ENCODE measurements around the genes ZNF532 and RAX.

- CAGE, long polyA plus RNA, result no peak
- RRBS, result no CpG with 5 or more reads among the region's 1 CpG
Measured at GRCh38 chr18:58577351-58577748, 51.5 kb downstream of the ALPK2 start.

DNA sequence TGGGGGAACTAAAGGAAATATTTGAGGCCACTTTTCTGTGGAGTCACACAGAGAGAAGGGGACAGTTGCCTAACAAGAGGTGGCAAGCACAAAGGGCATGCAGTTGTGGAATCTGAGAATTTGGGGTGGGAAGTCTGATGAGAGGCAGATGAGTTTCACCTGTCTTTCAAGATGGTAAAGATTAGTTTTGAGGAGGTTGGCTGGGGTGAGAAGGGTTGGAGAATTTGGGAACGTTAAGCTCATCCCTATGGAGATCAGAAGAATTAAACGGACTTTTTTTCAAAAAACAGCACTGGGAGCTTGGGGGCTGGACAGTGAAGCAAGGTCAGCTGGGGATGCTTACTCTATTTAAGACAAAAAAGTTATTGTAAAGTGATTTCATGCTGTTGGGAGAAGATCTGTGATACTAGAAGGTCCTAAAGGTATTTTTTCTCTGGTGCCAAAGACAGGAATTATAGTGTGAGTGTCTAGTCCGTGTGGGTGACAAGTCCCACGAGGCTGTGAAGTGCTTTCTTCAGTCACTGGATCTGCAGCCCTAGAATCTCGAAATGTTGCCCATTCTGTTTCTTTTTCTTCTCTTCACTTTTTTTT lies 3.1 kb downstream of the MALT1 start:
- CAGE, long polyA plus RNA, result no peak
- RRBS, result no CpG with 5 or more reads among the region's 5 CpGs

- CAGE, long polyA plus RNA, result no peak
- RRBS, result no CpG with 5 or more reads among the region's 10 CpGs
Measured at GRCh38 chr18:58807740-58808175, 56.9 kb upstream of the ZNF532 start.

- CAGE, long polyA plus RNA, result no peak
- RRBS, result no CpG with 5 or more reads among the region's 5 CpGs
Measured at GRCh38 chr18:58827350-58827796, 37.3 kb upstream of the ZNF532 start.

DNA sequence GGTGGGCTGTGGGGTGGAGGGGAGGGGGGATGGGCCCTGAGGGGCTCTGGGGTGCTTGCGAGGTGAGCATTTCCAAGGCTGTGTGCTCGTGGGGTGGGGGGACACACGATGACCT lies 250 bp upstream of the ZNF532 start:
- CAGE, long polyA plus RNA, result no peak
- RRBS, result no CpG with 5 or more reads among the region's 3 CpGs

- CAGE, long polyA plus RNA, result no peak
- RRBS, result no CpG with 5 or more reads among the region's 4 CpGs
Measured at GRCh38 chr18:58864685-58865041, at the start of gene ZNF532. TSS of gene ZNF532 (plus strand) at chr18:58864877.

GRCh38 chr18:59273103-59273780 lies at the start of gene RAX:
TSS of gene RAX (minus strand) at chr18:59273454.
- CAGE, long polyA plus RNA, result no peak
- RRBS, result 4% methylated on average over 27 of the region's 61 CpGs

DNA sequence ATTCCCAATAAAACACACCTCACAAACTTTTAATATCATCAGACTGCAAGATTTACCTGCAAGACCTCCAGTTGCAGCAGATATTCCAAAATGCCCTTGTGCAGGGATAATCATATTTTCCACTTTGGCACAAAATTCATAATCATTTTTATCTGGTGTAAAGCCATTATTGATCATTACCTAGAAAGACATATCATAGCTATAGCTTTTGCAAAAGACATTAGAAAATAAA lies 10.1 kb downstream of the LMAN1 start:
- CAGE, long polyA plus RNA, result no peak

DNA sequence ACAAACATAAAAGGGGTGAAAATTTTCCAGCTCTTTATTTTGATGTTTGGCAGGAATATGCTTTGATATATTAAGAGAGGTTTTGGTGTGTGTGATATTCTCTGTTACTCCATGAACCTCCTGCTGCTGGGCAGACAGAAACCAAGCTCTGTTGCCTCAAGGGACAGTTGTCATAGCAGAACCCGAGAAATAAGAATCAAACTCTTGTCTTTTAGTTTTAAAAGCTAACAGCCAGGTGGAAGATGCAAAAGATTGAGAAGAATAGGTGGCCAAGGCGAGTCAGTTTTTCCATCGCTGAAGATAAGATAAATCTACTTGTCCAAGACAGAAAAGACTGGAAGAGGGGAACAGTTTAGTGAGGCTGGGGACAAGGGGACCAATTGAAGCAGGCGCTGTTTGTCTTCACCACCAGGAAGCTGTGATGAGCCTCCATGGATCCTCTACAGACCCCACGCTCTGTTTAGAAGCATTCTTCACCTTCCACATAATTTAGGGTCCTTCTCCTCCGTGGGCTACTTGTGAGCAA lies 23.8 kb downstream of the PMAIP1 start:
- CAGE, long polyA plus RNA, result no peak
- RRBS, result no CpG with 5 or more reads among the region's 6 CpGs

DNA sequence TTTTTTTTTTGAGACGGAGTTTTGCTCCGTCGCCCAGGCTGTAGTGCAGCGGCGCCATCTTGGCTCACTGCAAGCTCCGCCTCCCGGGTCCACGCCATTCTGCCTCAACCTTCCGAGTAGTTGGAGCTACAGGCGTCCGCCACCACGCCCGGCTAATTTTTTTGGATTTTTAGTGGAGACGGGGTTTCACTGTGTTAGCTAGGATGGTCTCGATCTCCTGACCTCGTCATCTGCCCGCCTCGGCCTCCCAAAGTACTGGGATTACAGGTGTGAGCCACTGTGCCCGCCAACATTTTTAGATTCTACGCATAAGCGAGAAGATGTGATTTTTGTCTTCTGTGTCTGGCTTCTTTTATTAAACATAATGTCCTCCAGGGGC lies 78.5 kb downstream of the MC4R start:
- CAGE, long polyA plus RNA, result no peak
- RRBS, result no CpG with 5 or more reads among the region's 21 CpGs

DNA sequence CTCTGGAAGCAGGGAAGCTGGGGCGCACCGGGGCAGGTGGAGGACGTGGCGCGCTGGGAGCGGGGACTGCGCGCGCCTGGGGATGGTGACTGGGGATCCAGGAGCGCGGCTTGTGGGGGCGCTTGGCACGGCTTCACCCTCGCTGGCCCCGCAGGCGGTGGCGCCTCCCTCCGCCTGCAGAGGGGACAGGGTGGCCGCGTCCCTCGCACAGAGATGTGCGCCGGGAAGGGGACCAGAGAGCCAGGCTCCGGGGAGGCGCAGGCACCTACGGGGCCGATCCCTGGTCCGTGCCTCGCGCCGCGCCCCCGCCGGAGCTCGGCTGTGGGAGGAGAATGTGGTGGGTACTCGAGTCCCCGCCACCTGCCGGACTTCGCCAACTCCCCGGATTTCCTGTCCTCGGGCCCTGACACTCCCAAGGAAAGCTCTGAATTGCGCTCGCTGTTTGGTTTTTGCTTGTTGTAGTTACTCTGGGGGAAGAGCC lies 871 bp downstream of the CDH20 start:
- CAGE, long polyA plus RNA, result no peak
- RRBS, result 2% methylated on average over 19 of the region's 43 CpGs

- CAGE, long polyA plus RNA, result no peak
- RRBS, result no CpG with 5 or more reads among the region's 2 CpGs
Measured at GRCh38 chr18:61651789-61652152, 241.0 kb downstream of the RNF152 start.

DNA sequence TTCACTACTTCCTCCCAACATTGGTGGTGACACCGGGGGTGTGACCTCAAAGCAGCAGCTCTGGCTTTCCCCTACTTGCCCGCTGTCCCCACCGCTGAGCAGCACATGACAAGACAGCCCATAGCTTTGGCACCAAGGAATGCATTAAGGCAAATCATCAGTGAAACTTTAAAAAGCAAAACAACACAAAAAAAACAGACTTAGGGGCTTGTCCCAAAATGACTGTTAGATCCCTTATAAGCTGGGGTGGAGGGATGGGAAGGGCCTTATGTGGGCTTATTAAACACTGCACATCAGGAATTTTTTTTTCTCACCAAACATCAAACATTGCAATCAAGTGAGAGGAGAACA lies 26.1 kb downstream of the RNF152 start:
- CAGE, long polyA plus RNA, result no peak
- RRBS, result no CpG with 5 or more reads among the region's 3 CpGs

GRCh38 chr18:61876980-61877645 lies 15.7 kb downstream of the RNF152 start:
- CAGE, long polyA plus RNA, result no peak
- RRBS, result no CpG with 5 or more reads among the region's 6 CpGs

GRCh38 chr18:62073643-62074339 lies 113.1 kb downstream of the PIGN start:
- CAGE, long polyA plus RNA, result no peak
- RRBS, result no CpG with 5 or more reads among the region's 2 CpGs

DNA sequence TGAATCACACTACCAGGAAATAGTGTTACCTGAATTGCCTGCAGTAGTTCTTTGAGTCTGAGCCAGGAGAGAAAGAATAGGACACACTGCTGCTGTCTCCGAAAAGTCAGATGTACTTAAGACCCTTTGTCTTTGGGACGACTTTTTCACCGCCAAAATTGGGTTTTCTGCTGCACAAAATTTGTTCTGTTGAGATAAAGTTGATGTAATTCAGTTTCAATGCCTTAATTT lies 1.2 kb downstream of the RELCH start:
- CAGE, long polyA plus RNA, result no peak
- RRBS, result no CpG with 5 or more reads among the region's 3 CpGs

DNA sequence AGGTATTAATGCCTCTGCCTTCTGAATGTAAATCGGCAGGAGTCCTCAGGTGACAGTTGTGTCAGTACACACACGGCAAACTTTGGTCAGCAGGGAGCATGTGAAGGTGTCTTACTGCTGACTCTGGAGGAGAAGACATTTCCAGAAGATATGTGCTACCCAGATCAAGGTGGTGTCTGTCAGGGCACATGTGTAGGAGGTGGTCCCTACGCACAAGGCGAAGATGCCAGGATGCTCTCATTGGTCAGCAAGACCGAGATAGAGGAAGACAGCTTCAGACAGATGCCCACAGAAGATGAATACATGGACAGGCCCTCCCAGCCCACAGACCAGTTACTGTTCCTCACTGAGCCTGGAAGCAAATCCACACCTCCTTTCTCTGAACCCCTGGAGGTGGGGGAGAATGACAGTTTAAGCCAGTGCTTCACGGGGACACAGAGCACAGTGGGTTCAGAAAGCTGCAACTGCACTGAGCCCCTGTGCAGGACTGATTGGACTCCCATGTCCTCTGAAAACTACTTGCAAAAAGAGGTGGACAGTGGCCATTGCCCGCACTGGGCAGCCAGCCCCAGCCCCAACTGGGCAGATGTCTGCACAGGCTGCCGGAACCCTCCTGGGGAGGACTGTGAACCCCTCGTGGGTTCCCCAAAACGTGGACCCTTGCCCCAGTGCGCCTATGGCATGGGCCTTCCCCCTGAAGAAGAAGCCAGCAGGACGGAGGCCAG lies 43.7 kb downstream of the TNFRSF11A start:
- CAGE, long polyA plus RNA, result no peak
- RRBS, result no CpG with 5 or more reads among the region's 12 CpGs

DNA sequence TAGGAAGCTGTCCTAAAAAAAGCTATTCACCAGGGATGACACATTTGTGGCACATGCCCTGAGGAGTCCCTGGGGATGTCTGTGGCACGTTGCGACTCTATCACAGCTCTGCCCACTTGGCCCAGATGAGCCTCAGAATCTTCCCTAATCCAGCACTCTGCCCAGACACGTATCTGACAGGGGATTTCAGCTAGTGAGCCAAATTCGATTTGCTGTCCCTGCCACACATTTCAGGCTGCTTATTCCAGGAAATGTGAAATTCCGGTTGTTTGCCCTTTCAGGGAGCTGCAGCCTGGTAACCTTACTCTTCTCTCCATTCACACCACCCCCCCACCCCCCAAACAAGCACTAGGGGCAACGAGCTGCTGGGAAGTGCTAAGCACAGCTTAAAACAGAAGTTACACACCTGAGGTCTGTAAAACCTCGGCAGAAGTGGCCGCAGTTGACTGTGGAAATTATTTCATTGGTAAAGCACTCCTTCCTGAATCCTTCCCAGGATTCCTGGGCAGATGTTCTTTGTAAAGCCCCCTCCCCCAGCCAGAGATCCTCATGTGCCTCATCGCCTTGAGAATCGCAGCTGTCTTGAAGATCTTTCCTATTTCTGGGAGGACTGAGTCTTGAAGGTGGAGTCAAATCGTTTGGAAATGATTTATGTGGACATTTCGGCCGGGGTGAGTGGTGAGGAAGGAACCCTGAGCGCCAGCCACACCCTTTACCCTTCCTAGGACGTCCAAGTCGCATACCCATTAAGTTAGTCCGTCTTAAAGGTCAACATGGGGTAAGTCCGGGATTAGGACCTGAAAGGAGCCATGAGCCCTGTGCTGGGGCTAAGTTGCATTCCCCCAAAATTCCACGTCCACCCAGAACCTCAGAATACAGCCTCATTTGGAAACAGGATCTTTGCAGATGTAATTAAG lies 85.0 kb upstream of the ZCCHC2 start:
- CAGE, long polyA plus RNA, result no peak
- RRBS, result no CpG with 5 or more reads among the region's 19 CpGs

- CAGE, long polyA plus RNA, result no peak
- RRBS, result no CpG with 5 or more reads among the region's 12 CpGs
Measured at GRCh38 chr18:62438440-62438781, 84.4 kb upstream of the ZCCHC2 start.

GRCh38 chr18:62485577-62485984 lies 37.2 kb upstream of the ZCCHC2 start:
- CAGE, long polyA plus RNA, result no peak
- RRBS, result no CpG with 5 or more reads among the region's 9 CpGs

All from mammary epithelial cell (primary cell).